Measurements from ENCODE around the gene PRR20G.

- RRBS, result no CpG with 5 or more reads among the region's 10 CpGs
Measured at GRCh38 chr3:125002165-125002816, 53.5 kb downstream of the HEG1 start.

GRCh38 chr3:125024785-125025155 lies 31.0 kb downstream of the HEG1 start:
- RRBS, result no CpG with 5 or more reads among the region's 6 CpGs

DNA sequence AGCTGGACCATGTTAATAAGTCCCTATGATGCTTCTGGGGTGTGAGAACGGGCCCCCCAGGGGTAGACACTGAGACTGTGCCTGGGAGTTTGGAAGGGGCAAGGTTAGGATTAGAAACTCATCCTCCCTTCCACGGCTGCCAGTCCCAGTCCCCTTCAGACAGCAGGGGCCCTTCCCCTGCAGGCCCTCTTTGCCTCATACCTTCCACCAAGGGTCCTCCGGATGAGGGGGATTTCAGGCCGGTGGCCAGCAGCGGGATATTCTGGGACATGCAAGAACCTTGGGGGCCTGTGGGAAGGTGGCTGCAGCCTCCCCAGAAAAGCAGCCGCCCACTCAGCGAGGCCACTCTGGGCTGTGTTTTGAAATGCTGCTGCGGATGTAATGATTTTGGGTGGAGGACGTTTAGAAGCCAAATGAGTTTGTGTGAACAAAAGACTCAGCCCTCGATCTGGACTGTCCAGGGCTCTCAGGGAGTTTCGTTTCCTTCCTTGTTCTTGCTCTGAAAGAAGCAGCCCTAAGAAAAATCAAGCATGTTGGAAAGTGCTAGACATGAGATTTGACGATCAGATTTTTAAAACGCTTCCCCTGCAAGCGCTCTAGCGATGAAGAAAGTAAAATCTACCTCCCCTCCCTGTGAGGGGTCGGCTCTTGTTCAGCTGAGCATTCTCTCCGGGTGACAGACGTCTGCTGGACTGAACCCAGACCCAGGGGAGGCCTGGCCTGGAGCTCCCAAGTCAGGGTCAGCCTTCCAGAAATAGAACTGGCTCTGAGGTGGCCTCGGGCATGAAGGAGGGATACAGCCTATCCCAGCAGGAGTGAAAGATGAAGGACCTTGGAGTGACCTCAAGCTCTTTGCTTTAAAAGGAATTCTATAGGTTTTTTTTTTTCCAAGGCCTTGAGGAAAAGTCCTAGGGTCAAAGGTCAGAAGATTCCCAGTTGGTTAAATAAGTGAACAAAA lies 13.0 kb downstream of the HEG1 start:
- RRBS, result no CpG with 5 or more reads among the region's 19 CpGs

GRCh38 chr3:125060953-125061954 lies 5.5 kb upstream of the HEG1 start:
- RRBS, result no CpG with 5 or more reads among the region's 9 CpGs

GRCh38 chr3:125110104-125110783 lies 54.4 kb upstream of the HEG1 start:
- RRBS, result no CpG with 5 or more reads among the region's 9 CpGs

- RRBS, result no CpG with 5 or more reads among the region's 6 CpGs
Measured at GRCh38 chr3:125206934-125207415, 5.6 kb downstream of the SLC12A8 start.

DNA sequence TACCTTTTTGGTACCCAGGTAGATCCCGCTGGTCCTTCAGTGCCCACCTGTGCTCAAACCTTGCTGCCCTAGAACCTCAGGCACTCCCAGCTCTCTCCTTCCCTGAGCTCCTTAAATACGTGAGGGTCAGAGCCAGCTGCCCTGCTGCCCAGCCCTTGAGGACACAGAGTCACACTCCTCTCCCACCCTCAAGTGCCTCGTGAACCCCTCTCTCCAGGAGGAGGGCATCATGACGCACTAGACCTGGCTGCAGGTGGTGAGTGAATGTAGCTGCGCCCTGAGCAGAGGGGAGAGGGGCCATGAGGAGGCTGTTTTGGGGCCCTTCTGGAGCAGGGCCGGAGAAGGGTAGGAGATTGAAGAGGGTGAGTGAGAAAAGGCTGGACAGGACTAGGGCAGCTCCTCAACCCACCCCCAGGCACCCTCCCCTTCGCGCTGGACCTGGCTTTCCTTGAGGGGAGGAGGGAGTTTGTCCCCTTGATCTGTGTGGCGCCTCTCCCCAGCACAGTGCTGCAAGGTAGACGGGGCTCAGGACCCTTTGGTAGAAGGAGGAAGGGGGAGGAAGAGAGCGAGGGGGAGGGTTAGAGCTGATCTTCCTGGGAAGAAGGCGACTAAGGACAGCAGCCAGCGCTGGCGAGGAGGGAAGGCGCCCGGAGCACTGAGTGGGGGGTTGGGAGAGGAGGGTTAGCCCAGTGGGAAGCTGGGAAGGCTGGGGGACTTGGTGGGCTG lies 837 bp downstream of the SLC12A8 start:
- RRBS, result 72% methylated on average over 1 of the region's 16 CpGs

DNA sequence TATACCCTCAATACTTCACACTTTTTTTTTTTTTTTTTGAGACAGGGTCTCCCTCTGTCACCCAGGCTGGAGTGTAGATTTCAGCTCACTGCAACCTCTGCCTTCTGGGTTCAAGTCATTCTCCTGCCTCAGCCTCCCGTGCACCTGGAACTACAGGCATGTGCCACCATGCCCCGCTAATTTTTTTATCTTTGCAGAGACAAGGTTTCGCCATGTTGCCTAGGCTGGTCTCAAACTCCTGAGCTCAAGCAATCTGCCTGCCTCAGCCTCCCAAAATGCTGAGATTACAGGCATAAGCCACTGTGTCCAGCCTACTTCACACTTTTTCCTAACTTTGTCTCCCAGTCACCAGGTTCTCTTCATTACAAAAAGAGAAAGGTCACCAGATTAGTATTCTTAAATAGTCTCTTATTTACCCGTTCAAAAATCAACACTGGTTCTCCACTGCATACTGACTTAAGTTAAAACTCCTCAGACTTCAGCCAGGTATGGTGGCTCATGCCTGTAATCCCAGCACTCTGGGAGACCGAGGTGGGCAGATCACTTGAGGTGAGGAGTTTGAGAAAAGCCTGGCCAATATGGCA lies 11.4 kb downstream of the ZNF148 start:
- RRBS, result no CpG with 5 or more reads among the region's 5 CpGs

DNA sequence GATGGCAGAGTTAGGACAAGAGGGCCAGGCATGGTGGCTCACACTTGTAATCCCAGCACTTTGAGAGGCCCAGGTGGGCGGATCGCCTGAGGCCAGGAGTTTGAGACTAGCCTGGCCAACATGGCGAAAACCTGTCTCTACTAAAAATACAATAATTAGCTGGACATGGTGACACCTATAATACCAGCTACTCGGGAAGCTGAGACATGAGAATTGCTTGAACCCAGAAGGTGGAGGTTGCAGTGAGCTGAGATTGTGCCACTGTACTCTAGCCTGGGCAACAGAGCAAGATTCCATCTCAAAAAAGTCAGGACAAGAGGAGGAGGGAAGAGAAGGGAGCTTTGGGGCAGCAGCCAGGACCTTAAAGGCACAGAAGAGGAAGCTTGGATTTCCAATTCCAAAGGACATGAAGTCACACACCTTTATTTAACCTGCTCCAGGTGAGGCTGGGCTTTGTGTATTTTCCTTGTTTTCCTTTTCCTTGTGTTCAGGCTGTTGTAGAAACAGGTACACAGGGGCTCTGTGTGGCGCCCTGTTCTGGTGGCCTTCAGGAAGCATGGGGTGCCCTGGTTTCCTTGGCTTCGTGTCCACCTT lies 180.6 kb upstream of the OSBPL11 start:
- RRBS, result no CpG with 5 or more reads among the region's 6 CpGs

GRCh38 chr3:126022614-126023201 lies 53.7 kb downstream of the ROPN1B start:
- RRBS, result no CpG with 5 or more reads among the region's 6 CpGs

- RRBS, result 14% methylated on average over 10 of the region's 30 CpGs
Measured at GRCh38 chr3:126179823-126180269, 540 bp downstream of the ALDH1L1 start.

DNA sequence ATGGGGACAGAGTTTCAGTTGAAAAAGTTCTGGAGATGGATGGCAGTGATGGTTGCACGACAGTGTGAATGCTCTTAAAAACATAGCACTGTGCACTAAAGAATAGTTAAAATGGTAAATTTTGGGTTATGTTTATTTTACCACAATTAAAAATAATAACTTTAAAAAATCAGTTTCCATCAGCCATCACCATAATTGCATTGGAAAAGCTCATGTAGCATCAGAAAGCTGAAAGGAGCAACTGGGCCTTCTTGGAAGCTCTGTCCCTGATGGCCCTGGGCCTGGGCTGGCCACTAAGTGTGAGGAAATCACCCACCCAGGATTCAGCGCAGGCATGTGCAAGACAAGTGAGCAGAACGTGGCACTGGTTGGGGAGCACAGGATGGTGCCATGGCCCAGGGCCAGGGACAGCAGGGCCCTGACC lies 5.7 kb upstream of the ALDH1L1 start:
- RRBS, result no CpG with 5 or more reads among the region's 3 CpGs

DNA sequence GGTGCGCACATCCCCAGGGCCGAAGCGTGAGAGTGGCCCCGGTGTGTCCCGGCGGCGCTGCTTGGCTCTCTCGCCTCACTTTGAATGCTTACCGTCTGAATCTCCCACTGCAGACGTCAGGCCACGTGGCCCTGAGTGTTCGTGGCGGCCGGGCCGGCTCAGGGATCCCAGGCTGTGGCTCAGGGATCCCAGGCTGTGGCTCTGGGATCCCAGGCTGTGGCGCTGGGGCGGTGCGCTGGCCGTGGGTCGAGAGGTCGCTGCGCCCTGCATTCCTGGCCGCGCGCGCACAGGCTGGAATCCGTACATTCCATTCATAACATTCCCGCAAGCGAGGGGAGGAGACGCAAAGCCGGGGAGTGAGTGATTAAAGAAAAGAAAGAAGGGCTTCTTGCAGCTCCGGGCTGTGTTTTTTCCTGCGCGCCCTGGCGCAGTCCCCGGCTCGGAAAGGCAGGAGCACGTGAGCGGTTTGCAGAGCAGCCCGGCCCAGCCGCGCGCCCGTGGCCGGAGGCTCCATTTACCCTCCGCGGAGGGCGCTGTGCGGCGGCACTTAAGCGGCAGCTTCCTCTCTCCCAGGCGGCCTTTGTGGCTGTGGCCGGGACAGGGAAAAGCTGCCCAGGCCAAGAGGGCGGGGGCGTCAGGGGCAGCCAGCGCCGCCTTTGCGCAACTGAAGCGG lies 87.0 kb upstream of the ALDH1L1 start:
- RRBS, result 93% methylated on average over 19 of the region's 59 CpGs

- RRBS, result no CpG with 5 or more reads among the region's 9 CpGs
Measured at GRCh38 chr3:126367143-126368021, 10.2 kb upstream of the KLF15 start.

DNA sequence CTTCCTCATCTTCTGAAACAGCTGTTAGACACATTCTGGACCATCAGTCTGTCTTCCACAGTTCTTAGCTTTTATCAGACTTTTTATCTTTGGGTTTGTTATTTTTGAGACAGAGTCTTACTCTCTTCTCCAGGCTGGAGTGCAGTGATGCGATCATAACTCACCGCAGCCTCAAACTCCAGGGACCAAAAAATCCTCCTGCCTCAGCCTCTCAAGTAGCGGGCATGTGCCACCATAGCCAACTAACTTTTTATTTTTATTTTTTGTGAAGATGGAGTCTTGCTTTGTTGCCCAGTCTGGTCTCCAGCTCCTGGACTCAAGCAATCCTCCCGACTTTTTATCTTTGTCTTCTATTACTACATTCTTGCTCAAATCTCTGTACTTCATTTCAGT lies 135.0 kb upstream of the PLXNA1 start:
- RRBS, result no CpG with 5 or more reads among the region's 4 CpGs

DNA sequence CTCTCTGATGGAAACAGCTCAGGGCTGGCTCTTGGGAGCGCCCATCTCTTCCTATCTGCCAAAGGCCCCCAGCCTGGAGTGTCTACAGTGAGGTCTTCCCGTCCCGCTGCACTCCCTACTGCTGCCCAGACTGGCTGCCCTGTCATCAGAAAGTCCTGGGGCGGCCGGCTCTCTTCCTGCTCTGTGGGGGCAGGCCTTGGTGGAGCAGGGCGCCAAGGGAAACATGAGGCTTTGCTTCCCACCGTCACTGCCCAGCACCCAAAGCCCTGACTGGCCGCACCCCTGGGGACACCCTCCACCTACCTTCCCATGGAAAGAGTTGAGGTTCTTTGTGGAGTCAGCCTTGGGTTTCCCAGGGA lies 52.0 kb upstream of the PLXNA1 start:
- RRBS, result no CpG with 5 or more reads among the region's 8 CpGs

GRCh38 chr3:126961192-126961546 lies 21.7 kb upstream of the PLXNA1 start:
- RRBS, result no CpG with 5 or more reads among the region's 7 CpGs

GRCh38 chr3:127036234-127037121 lies 53.6 kb downstream of the PLXNA1 start:
- RRBS, result no CpG with 5 or more reads among the region's 33 CpGs

DNA sequence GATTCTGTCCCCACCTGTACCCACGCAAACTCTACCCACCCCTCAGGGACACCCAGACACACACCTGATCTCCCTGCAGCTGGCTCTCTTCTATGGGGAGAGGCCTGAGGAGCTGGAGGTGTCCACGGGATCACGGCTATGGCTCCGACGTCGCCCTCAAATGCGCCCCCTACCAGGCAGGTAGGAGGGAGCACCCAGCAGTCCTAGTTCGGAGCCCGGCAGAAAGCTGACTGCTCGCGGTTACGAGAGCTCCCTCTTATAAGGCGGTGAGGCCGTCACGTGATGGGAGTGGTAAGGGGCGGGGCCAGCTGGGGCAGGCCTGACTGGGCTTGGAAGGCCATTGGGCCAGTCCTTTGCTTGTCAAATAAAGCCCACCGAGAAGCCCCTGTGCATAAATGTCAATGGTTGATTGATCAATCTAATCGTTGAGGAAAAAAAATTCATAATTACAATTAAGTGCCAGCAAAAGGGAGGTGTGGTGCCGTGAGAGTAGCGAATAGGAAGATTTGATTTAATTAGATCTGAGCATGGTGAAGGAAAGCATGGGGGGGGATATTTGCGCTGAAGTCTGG lies at the start of gene PRR20G:
Gene PRR20G, minus strand, starts transcription at position 232 of the 572 bp plus-strand sequence.
- RRBS, result no CpG with 5 or more reads among the region's 21 CpGs